Right lobe of liver (tissue), 4 donors: ENCODE data around the gene TNNI2.

DNA sequence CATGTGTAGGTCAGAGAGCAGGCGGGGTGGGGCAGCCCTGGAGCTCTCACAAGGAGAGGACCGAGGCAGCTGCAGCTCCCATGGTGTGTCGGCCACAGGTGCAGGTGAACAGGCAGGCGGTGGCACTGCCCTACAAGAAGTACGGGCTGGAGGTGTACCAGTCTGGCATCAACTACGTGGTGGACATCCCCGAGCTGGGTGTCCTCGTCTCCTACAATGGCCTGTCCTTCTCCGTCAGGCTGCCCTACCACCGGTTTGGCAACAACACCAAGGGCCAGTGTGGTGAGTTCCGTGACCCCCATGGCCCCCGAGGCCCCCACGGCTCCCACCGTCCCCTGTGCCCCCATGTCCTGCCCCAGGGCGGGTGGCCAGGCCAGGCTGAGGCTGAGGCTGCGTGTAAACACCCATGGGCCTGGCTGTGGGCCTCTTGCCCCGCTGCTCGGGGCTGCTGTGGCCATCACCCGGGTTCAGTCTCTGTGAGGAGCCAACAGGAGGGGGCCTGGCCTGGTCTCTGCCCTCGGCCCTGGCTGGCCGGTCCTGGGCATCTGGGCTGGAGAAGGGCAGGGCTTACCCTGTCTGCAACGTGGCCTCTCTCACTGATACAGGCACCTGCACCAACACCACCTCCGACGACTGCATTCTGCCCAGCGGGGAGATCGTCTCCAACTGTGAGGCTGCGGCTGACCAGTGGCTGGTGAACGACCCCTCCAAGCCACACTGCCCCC, 54.4 kb upstream of the MUC5AC start:
- PRO-cap, 4 experiments: no peak in any of the 4 experiments
- RAMPAGE, long total RNA, 2 experiments: no peak in any of the 2 experiments

- PRO-cap, 4 experiments: no peak in any of the 4 experiments
- RAMPAGE, long total RNA, 2 experiments: no peak in any of the 2 experiments
Observed at GRCh38 chr11:1205800-1206036, 17.1 kb upstream of the MUC5B start.

DNA sequence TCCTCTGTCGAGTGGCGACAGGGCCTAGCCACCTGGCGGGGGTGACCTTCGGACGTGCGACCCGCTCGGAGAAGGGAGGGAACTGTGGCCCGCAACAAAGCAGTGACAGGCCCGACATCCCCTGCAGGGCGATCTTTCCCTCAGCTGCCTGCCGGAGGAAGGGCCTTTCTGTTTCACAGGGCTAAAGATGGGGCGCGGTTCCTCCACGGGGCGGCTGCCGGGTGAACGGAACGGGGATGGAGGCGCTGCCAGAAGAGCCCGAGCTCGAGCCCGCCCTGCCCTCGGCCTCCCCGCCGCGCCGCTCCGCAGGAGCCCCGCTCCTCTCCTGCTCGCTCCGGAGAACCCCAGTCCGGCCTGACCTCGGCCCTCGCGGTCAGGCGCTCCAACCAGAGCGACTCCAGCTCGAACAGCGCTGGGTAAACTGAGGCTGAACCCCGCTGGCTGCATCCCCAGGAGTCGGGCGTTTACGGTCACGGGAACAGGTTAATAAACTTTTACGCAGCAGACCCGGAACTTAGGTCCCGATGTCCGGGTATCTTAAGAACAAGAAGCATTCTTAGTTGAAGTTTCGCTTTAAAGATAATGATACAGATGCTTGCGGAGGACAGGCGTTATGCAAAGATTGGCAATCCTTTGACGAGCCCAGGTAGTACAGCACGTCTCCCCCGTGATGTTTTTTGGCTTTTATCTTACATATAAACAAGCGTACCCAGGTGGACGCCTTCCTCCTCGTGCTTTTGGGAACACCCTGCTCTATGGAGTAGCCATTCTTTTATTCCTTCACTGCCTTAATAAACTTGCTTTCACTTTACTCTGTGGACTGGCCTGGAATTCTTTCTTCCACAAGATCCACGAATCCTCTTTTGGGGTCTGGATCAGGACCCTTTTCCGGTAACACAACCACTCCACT, 720 bp upstream of the TOLLIP start:
- PRO-cap, 4 experiments: peak in 3 of 4 experiments; most common plus-strand start position 337 of the sequence (in 1); most common minus-strand start position 356 of the sequence (in 3)
- RAMPAGE, long total RNA, 2 experiments: no peak in any of the 2 experiments

DNA sequence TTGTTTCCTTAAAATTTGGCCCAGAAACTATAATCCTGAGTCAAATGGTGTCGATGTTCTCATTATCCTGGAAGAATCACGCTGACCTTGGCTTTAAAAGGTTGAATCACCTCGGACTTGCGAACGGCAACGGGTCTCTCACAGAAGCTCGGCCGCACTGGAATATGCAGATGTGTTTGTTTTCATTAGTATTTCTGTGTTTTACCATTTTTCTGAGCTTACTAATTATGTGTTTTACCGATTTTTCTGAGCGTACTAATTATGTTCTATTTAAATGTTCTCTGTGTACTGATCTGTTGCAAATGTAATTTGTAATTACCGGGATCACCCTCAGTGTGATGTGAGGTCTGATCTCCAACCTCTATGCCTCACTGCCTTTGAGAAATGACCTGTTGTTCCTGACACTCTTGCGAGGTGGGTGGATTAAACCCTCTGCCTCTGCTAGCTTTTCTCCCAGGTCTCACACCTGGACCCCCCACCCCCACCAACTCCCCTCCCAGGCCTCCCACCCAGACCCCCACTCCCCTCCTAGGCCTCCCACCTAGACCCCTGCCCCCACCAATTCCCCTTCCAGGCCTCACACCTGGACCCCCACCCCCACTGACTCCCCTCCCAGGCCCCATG, 38.3 kb upstream of the BRSK2 start:
- PRO-cap, 4 experiments: no peak in any of the 4 experiments
- RAMPAGE, long total RNA, 2 experiments: no peak in any of the 2 experiments

- PRO-cap, 4 experiments: no peak in any of the 4 experiments
- RAMPAGE, long total RNA, 2 experiments: no peak in any of the 2 experiments
Observed at GRCh38 chr11:1458702-1459676, 27.6 kb downstream of the MOB2 start.

- PRO-cap, 4 experiments: no peak in any of the 4 experiments
- RAMPAGE, long total RNA, 2 experiments: no peak in any of the 2 experiments
Observed at GRCh38 chr11:1472742-1473131, 13.8 kb downstream of the MOB2 start.

GRCh38 chr11:1483457-1483940, 3.1 kb downstream of the MOB2 start:
- PRO-cap, 4 experiments: no peak in any of the 4 experiments
- RAMPAGE, long total RNA, 2 experiments: no peak in any of the 2 experiments

- PRO-cap, 4 experiments: no peak in any of the 4 experiments
- RAMPAGE, long total RNA, 2 experiments: no peak in any of the 2 experiments
Observed at GRCh38 chr11:1487680-1488339, 1.2 kb upstream of the MOB2 start.

GRCh38 chr11:1512588-1512834, 25.9 kb upstream of the MOB2 start:
- PRO-cap, 4 experiments: no peak in any of the 4 experiments
- RAMPAGE, long total RNA, 2 experiments: no peak in any of the 2 experiments

- PRO-cap, 4 experiments: no peak in any of the 4 experiments
- RAMPAGE, long total RNA, 2 experiments: no peak in any of the 2 experiments
Observed at GRCh38 chr11:1553975-1555030, 17.8 kb downstream of the DUSP8 start.

GRCh38 chr11:1566250-1566513, 5.9 kb downstream of the DUSP8 start:
- PRO-cap, 4 experiments: no peak in any of the 4 experiments
- RAMPAGE, long total RNA, 2 experiments: no peak in any of the 2 experiments

- PRO-cap, 4 experiments: peak in 4 of 4 experiments; most common plus-strand start chr11:1667250 (in 4); most common minus-strand start chr11:1667200 (in 4)
- RAMPAGE, long total RNA, 2 experiments: no peak in any of the 2 experiments
Observed at GRCh38 chr11:1667143-1667893, 29.7 kb upstream of the KRTAP5-6 start.

- PRO-cap, 4 experiments: peak in 2 of 4 experiments; most common plus-strand start chr11:1672303 (in 2)
- RAMPAGE, long total RNA, 2 experiments: no peak in any of the 2 experiments
Observed at GRCh38 chr11:1672005-1672385, 25.0 kb upstream of the KRTAP5-6 start.

- PRO-cap, 4 experiments: peak in 4 of 4 experiments; most common plus-strand start chr11:1676214 (in 3); most common minus-strand start chr11:1676071 (in 2)
- RAMPAGE, long total RNA, 2 experiments: start-site peak on the minus strand in 2 of 2 experiments, at chr11:1676046-1676127 at its widest, 22 to 36 reads per replicate
Observed at GRCh38 chr11:1675903-1676312, 21.1 kb upstream of the KRTAP5-6 start.

DNA sequence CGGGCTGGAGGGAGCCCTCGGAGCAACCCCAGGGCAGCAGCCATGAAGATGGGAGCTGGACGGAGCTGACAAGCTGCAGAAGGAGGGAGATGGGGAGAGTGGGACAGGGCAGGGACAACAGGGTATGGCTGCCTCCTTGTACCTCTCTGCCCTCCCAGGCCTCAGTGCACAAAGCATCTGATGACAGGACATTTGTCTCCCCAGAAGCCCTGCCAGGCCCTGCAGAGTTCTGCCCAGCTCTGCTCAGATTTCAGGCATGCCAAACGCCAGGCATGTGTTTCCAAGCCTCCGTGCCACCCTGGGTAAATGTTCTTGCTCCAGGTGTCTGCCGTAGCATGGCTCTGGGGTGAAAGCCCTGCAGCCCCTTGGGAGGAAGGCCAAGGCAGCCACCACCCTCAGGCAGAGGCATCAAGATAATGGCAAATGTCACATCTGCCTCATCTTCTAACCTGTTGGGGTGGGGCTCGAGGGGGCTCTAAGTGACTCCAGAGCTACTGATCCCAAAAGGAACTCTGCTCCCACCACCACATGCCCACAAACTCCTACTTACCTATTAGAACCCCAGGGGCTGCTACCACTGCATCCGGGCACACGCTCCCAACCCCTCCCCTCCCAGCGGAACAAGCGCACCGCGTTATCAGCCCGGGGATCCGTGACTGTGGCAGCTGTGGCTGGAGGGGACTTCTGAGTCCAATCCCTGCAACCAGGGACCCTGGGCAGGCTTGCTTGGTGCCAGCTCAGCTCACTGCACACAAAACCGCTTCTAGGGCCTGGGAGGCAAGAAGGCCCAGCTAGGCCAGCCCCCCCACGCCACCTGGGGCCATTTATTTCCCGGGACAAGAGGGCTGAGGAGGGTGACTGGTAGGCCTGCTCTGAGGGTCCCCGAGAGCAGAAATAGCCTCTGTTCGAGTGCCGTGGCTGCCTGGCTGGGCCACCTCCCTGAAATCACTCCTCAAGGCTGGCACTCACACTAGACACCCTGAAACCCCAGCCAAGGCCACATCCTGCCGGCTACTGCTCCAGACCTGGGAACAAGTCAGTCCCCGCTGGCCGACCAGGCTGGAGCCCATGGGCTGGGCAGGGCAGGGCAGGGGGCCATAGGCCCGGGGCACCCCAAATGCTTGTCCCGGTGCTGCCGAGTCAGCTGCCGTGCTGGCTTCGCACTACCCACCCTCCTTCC, 1.5 kb upstream of the IFITM10 start:
- PRO-cap, 4 experiments: peak in 3 of 4 experiments; most common minus-strand start position 957 of the sequence (in 2)
- RAMPAGE, long total RNA, 2 experiments: no peak in any of the 2 experiments

DNA sequence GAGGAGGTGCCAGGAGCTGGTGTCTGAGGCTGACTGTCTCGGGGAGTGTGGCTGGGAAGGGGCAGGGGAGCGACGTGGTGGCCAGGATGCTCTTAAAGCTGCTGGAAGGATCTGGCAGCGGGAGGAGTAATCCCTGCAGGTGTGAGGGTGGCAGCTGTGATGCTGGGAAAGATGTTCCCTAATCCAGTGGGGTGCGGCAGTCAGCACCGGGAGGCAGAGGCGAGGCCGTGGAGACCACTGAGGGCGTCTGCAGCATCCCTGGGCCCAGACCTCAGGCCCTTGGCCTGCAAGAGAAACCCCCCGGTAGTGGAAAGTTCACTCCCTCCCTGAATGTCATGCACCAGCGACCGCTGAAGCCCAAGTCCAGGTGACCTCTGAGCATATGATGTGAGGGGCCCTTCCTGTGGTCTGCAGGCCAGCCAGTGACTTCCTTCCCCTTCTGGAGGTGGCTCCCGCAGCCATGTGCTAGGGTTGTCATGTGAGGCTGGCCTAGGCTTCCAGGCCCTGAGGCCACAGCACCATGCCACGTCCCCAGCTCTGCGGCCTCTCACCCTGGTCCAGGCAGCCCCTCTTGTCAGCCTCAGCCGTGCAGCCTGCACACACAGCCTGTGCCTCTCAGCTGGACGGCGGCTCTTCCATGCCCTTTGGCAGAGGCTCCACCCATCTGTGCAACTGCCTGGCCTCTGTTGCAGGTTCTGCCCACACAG, 17.3 kb upstream of the CTSD start:
- PRO-cap, 4 experiments: peak in 3 of 4 experiments; most common plus-strand start position 521 of the sequence (in 3); most common minus-strand start position 376 of the sequence (in 3)
- RAMPAGE, long total RNA, 2 experiments: no peak in any of the 2 experiments

- PRO-cap, 4 experiments: no peak in any of the 4 experiments
- RAMPAGE, long total RNA, 2 experiments: no peak in any of the 2 experiments
Observed at GRCh38 chr11:1837851-1838169, 971 bp upstream of the TNNI2 start.

- PRO-cap, 4 experiments: no peak in any of the 4 experiments
- RAMPAGE, long total RNA, 2 experiments: no peak in any of the 2 experiments
Observed at GRCh38 chr11:1838569-1839079, at the start of gene TNNI2. TSS of gene TNNI2 (plus strand) at chr11:1838981.

DNA sequence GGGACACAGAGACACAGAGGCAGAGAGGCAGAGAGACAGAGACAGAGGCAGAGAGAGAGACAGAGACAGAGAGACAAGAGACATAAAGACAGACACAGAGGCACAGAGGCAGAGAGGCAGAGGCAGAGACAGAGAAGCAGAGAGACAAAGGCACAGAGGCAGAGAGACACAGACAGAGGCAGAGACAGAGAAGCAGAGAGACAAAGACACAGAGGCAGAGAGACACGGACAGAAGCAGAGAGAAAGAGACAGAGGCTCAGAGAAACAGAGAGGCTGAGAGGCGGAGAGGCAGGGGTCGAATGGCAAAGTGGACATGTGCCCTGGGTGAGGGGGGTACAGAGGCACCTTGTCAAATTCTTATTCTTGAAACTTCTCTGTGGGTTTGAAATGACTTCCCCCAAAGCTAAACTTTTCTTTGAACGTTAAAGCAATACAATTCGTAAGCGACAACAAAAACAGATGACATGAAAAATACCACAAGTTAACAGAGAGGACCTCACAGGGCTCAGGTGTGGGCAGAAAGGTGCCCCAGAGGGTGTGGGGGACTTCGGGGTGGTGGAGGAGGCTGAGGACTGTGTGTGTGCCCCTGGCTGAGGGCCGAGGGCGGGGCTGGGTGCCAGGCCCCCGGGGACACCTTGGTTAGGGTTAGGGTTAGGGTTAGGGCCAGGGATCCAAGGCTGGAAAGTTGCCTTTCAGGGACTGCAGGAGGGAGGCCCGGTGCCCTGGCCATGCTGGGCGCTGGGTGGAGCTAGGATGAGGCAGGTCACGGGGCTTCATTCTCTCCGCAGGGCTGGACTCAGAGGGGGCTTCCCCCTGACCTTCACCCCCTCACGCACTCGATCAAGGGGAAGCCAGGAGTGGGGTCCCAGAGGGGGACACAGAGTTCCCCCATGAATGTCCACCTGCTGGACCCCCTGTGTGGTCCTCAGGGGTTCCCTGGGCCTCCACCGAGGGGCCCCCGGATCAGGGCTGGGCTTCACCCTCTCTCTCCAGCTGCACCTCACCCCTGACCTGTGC, 6.7 kb downstream of the TNNI2 start:
- PRO-cap, 4 experiments: no peak in any of the 4 experiments
- RAMPAGE, long total RNA, 2 experiments: no peak in any of the 2 experiments

- PRO-cap, 4 experiments: no peak in any of the 4 experiments
- RAMPAGE, long total RNA, 2 experiments: no peak in any of the 2 experiments
Observed at GRCh38 chr11:1866592-1866817, 13.6 kb downstream of the LSP1 start.